Melanocyte of skin (primary cell): ENCODE data around the gene HDAC11.

GRCh38 chr3:12004694-12005085, 502 bp downstream of the SYN2 start:
- CAGE, long polyA plus RNA, 2 experiments, result no peak in any of the 2 experiments

- CAGE, long polyA plus RNA, 2 experiments, result no peak in any of the 2 experiments
These were observed 14.6 kb downstream of the TIMP4 start for GRCh38 chr3:12143897-12144689.

DNA sequence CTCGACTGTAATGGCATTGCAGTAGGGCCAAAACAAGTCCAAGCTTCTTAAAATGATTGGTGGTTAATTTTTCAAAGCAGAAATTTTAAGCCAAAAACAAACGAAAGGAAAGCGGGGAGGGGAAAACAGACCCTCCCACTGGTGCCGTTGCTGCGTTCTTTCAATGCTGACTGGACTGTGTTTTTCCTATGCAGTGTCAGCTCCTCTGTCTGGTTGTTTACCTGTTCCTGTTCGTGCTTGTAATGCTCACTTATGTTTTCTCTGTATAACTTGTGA, 24.6 kb upstream of the TIMP4 start:
- CAGE, long polyA plus RNA, 2 experiments, result no peak in any of the 2 experiments

- CAGE, long polyA plus RNA, 2 experiments, result no peak in any of the 2 experiments
These were observed 638 bp downstream of the PPARG start for GRCh38 chr3:12289464-12289951.

DNA sequence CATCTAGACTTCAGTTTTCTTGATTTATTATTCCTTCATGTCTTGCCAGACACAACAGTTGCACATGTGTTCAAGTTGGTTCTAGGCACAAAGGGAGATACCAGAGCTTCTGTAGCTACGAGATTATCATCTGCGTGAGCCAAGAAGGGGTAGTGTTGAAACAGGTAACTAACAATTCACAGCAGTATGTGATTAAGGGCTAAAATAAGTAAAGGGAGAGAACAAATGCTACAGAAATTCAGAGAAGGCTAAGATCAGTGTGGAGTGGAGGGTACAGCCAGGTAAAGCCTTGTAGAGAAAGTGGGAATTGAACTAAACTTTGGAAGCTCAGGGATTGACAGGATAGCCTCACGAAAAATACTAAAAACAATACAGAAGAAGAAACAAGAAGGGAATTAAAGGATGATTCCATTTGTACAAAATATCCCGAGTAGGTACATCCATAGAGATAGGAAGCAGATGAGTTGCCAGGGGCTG, 13.0 kb downstream of the PPARG start:
- CAGE, long polyA plus RNA, 2 experiments, result no peak in any of the 2 experiments

DNA sequence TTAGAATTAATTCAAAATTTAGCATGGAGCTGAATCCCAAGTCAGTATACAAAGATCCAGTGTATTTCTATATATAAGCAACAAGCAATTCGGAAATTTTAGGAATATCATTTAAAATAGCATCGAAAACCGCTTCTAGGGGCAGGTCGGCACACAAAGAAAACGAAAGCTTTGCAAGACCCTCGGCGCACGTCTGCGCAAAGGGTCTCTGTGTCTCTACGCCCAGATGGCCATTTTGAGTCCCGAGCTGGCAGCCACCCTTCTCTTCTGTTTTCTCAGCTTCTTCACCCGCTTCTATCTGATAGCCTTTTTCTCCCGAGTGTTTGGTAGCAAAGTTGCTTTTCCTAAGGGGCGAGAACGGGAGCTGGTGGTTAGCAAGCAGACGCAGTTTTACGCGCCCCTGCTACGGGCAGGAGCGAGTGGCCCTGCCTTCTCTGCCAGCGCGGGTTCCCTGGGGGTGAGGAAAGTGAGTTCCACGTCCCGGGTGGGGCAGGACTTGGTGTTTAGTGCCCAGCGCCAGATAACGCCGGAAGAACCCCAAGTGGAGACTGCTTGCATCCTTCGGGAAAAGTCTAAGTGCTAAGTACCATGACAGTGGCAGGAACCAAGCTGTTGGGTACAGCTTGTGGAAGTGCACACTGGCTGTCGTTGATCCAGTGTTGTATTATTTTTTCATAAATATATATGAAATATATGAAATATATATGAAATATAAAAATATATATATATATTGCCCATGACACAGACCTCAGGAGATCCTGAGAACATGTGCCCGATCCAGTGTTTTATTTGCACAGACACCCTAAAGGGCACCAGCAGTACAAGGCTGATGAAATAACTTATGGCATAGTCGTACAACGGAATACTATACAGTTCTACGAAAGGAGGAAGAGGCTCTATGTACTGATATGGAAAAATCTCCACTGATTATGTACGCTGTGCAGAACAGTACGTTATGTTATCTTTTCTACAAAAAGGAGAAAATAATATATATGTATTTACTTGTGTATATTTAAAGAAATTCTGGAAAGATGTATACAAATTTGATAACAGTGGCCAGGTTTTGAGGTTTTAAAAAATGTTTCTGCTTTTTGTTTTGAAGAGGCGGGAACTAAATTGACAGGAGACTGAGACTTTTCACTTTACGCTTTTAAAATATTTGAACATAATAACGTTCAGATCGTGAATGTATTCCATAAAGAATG, 2.7 kb upstream of the MKRN2 start:
- CAGE, long polyA plus RNA, 2 experiments, result no peak in any of the 2 experiments

DNA sequence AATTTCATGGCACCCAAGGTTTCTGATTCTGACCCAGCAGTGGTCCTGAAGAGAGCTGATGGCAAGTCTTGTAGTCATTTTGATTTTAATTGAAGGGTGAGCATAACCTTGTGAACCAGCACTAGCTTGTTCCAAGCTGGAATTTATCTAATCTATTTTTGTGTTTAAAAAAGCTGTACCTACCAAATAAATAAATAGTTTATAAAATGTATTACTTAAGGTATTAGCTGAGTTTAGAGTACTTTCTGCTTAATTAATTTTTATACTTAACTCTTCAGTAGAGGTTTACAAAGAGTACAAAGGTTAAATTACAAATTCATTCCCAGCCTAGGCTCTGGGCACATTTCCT, 26.2 kb downstream of the MKRN2 start:
- CAGE, long polyA plus RNA, 2 experiments, result no peak in any of the 2 experiments

- CAGE, long polyA plus RNA, 2 experiments, result no peak in any of the 2 experiments
These were observed 35.3 kb downstream of the MKRN2 start for GRCh38 chr3:12592070-12592737.

DNA sequence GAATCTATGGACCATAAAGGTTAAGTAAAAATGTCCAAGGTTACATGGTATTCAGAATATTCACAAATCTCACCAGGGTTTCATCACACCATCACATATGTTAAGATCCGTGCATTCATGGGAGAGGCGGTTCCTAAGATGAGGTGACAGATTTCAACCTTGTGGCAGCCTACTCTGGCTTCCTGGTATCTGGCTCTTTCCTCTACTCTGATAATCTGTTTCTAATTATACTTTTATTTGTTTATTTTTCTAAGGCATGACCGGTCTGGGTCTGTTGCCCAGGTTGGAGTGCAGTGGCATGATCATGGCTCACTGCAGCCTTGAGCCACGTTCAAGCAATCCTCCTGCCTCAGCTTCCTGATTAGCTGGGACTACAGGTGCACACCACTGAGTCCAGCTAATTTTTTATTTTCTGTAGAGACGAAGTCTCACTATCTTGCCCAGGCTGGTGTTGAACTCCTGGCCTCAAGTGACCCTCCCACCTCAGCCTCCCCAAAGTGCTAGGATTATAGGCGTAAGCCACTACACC, 34.3 kb downstream of the RAF1 start:
- CAGE, long polyA plus RNA, 2 experiments, result no peak in any of the 2 experiments

DNA sequence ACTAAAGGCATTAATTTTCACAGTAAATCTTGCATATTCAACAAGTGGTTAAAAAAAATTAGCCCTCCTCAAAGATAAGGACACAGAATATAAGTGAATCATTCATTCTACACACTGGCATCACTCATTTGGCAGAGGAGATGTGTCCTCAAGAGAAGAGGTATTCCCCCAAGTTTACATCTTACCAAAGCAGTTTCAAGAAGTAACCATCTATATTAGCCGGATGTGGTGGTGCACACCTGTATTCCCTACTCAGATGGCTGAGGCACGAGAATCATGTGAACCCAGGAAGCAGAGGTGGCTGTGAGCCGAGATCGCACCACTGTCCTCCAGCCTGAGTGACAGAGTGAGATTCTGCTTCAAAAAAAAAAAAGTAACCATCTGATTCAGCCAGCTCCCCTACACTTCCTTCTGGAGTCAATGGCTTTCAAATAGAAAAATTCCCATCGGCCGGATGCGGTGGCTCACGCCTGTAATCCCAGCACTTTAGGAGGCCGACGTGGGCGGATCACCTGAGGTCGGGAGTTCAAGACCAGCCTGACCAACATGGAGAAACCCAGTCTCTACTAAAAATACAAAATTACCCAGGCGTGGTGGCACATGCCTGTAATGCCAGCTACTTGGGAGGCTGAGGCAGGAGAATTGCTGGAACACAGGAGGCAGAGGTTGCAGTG, 15.4 kb downstream of the RAF1 start:
- CAGE, long polyA plus RNA, 2 experiments, result no peak in any of the 2 experiments

- CAGE, long polyA plus RNA, 2 experiments, result no peak in any of the 2 experiments
These were observed 12.3 kb upstream of the RAF1 start for GRCh38 chr3:12676345-12676572.

GRCh38 chr3:12900440-12901528, 59.4 kb upstream of the RPL32 start:
- CAGE, long polyA plus RNA, 2 experiments, result no peak in any of the 2 experiments

DNA sequence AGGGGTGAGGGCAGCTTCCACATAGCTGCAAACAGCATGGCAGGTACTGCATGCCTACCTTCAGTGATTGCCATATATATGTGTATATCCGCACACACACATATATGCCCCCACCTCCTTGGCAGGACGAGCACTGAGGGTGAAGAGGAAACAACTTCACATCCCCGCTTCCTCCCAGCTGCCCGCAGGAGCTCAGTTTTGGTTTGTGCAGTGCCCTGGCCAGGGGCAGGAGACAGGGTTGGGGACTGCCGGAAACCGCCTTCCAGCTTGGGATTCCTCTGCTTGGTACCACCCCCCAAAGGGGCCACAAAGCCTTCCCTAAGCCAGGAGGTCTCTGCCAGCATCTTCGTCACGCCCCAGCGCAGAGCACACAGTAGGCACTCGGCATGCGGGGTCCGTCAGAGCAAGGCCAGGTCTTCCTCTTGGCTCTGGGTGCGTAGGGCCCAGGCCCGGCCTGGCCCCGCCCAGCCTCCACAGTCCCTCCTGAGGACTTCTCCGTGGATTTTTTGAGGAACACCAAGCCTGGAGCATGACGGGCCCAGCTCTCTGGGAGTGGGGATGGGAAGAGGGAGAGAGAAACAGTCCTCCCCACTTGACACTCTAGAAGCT, 61.9 kb upstream of the RPL32 start:
- CAGE, long polyA plus RNA, 2 experiments, result no peak in any of the 2 experiments

GRCh38 chr3:12962152-12962764, 111.0 kb downstream of the IQSEC1 start:
- CAGE, long polyA plus RNA, 2 experiments, result no peak in any of the 2 experiments

DNA sequence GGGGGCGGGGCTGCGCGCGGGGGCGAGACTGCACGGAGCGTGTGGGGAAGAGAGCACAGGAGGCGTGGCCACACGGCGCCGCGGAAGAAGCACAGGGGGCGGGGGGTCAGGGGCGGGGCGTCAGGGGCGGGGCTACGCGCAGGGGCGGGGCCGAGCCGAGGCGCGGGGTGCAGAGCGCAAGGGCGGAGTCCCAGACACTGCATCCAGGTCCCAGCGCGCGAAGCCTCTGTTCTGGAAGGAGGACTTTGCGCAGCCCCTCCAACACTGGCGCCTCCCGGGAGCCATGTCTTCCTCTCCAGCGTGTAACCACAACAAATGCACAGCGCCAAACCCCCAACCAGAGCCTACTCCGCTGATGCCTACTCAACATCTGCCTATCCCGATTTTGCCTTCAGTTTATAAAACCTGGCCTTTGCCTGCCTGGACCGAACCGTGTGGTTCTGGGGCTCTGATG, 105.4 kb downstream of the IQSEC1 start:
- CAGE, long polyA plus RNA, 2 experiments, result no peak in any of the 2 experiments

DNA sequence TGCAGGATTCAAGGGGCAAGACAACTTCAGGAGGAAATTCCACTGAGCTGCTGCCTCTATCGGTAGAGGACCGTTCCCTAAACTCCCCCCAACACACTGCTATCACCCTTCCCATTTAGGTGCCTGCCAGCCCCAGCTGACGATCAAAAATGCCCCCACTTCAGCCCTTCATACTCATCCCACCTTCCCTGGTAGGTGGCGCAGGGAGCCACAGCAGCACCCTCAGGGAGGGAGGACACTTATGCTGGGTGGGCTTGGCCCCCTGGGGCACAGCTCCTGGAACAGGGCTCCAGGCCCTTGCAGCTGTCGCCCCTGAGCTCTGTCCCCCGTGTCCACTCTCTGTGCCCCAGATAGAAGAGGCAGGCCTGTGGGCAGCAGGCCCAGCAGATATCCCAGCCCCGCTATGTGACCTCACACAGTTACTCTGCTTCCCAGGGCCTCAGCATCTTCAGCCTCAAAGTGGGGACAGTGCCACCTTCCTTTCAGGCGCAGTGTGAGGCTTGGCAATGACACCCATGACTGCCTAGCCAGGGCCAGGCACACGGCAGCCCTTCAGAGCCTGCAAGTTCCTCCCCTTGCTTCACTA, 98.5 kb downstream of the IQSEC1 start:
- CAGE, long polyA plus RNA, 2 experiments, result no peak in any of the 2 experiments

DNA sequence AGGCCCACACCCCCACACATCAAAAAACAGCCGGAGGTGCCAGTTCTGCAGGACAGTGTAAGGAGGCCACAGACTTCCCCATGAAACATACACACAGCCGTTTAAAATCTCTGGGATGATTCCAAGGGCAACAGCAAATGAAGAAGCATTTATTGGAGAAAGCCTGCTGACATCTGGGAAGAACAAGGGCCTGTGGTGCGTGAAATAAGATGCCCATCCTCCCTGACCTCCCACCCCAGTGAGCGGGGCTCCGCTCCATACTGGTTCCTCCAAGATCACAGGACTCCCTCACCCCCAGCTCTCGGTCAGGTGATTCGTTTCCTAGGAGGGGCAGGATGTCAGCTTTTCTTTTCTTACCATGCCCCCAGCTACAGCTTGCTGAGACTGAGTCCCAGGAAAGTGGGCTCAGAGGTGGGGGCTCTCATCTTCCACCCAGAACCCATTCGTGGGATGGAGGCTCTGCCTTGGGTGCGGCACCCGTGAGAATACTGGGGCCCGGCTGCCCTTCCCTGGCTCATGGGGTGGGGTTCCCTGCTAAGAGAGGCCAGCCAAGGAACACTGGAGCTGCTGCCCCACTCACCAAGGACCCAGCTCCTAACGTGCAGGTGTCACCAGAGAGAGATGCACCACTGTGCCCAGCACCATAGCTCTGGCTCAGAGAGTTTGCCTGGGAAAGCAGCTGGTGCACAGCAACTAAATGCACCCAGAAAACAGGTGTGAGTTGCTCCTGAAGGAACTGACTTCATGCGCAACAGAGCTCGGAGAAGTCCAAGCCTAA, 71.0 kb downstream of the NUP210 start:
- CAGE, long polyA plus RNA, 2 experiments, result no peak in any of the 2 experiments

DNA sequence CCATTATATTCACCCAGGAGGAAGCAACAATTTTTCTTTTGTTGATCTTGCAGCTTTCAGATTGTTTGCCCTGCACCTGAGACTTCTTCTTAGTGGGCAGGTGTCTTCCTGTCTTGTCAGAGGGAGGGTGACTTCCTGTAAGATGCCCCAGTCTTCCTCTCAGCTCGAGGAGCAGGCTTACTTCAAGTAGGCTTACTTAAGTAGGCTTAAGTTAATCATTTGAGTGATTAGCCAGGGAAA, 8.1 kb upstream of the NUP210 start:
- CAGE, long polyA plus RNA, 2 experiments, result no peak in any of the 2 experiments

DNA sequence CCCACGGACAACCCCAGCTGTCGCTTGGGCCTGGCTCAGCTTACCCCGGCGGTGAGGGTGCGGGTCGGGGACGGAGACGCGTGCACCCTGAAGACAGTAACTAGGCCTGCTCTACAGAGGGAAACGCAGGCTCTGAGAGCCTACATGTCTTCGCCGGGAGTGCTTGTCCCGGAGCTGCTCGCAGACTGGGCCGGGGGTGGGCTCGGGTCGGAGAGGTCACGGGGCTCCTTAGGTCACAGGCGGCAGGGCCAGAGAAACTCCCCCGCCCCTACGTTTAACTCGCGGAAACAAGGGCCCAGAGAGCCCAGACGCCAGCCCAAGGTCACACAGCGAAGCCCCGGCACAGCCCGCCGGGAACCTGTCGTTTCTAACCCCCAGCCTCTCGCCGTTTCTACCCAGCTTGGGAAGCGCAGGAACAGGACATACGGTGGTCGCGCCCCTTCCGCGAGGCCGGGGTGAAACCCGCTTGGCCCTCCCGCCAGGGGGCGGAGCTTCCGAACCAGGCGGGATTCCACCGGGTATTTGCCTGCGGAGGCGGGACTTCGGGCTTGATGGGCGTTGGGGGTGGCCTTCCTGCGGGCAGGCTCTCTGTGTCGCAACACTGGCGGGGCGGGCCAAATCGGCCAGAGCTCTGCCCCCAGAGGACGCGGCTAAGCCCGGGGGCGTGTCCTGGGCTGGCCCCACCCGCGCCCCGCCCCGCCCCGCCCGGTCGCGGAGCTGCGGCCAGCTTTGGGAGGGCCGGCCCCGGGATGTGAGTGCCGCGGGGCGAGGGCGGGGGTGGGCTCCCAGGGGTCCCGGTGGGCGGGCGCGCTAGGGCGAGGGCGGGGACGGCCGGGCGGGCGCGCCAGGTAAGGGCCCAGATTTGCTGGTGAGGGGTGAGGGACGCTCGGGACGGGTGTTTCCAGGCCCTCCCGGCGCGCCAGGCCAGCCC, at the start of gene HDAC11:
Gene HDAC11 (plus strand): TSS at position 708 of the 931 bp plus-strand sequence.
- CAGE, long polyA plus RNA, 2 experiments, result start-site peak on the plus strand in 1 of 2 experiments, centred at position 724 of the sequence, 60 to 91 reads per replicate

DNA sequence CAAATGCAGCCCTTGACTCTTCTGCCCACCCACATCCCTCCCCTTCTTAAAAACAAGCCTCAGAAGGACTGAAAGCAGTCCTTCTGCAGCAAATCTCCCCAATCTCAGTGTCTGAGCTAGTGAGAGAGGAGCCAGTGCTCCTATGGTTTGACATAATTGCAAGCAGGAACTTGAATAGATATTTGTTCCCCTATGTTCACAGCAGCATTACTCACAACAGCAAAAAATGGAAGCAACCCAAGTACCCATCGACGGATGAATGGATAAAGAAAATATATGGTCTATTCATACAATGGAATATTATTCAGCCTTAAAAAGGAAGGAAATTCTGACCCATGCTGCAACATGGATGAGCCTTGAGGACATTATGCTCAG, 18.3 kb upstream of the FBLN2 start:
- CAGE, long polyA plus RNA, 2 experiments, result no peak in any of the 2 experiments